Spleen (tissue), 7 donors: ENCODE results near the genes RPS10, SPDEF and TAF11.

DNA sequence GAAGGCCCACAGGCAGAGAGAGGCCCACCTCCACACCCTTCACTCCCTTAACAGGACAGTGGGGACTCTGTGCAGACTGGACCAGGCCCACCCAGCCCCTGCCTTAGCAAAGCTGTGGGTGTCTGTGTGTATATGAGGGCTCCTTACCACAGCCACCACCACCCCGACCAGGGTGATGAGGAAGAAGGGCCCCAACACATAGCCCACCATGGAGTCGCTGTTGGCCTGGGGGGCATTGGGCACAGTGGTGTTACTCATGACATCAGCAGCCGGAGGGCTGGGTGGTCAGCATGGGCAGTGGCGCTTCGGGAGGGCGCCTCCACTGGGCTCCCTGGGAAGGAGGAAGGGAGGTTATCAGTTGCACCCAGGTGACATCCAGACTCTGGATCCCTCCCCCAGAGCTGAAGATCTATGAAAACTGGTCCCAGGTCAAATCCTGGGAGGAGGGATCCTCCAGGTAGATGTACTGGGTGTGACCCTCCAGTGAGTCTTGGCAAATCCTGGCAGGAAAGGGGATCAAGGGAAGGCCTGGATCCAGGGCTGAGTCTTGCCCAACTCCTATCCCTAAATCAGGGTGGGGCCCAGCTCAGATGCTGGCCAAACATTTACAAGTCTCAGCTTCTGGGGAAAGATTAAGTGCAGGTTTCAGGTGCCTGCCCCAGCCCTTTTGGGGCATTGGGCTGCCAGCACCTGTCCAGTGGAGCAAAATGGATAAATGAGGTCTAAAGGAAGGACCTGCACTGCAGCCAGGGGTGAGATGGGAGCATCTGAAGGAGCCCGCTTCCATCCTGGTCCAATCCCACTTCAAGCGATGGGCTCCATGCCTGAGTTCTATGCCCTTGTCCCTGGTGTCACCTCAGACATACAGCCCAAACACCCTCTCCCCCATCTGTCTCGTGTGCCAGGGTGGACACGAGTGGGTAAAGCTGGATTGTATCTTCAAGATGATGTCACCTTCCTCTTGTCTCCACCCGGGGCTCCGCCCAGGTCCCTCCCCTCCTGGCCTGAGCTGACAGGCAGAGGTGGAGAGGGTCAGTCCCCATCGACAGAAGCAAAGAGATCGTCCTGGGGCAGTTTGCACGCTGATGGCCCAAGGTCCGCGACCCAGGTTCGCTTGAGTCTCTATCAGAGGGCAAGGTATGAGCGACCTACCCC lies 895 bp downstream of the SMIM29 start:
- PRO-cap, 4 experiments = peak in 4 of 4 experiments; most common plus-strand start position 1,015 of the sequence (in 2)
- RAMPAGE, long total RNA, 4 experiments = start-site peak on the plus strand in 2 of 4 experiments, centred at positions 998 to 1,005 of the sequence, 10 to 19 reads per replicate

GRCh38 chr6:34298842-34299146 lies 50.0 kb upstream of the SMIM29 start:
- PRO-cap, 4 experiments = no peak in any of the 4 experiments
- RAMPAGE, long total RNA, 4 experiments = no peak in any of the 4 experiments

- PRO-cap, 4 experiments = peak in 4 of 4 experiments; most common plus-strand start chr6:34426212 (in 3); most common minus-strand start chr6:34426062 (in 3)
- RAMPAGE, long total RNA, 4 experiments = start-site peak on the minus strand in 4 of 4 experiments, at chr6:34426037-34426074 at its widest, 2,240 to 3,089 reads per replicate
Observed at GRCh38 chr6:34425943-34426321, at the start of gene RPS10. RPS10 (minus strand) TSS chr6:34426069.

GRCh38 chr6:34484781-34485231 lies 18.9 kb downstream of the PACSIN1 start:
- PRO-cap, 4 experiments = no peak in any of the 4 experiments
- RAMPAGE, long total RNA, 4 experiments = start-site peak on the plus strand in 2 of 4 experiments, at chr6:34485032-34485119 at its widest, 10 to 14 reads per replicate

- PRO-cap, 4 experiments = no peak in any of the 4 experiments
- RAMPAGE, long total RNA, 4 experiments = no peak in any of the 4 experiments
Observed at GRCh38 chr6:34555830-34556530, at the start of gene SPDEF. SPDEF (minus strand) TSS chr6:34556329.

DNA sequence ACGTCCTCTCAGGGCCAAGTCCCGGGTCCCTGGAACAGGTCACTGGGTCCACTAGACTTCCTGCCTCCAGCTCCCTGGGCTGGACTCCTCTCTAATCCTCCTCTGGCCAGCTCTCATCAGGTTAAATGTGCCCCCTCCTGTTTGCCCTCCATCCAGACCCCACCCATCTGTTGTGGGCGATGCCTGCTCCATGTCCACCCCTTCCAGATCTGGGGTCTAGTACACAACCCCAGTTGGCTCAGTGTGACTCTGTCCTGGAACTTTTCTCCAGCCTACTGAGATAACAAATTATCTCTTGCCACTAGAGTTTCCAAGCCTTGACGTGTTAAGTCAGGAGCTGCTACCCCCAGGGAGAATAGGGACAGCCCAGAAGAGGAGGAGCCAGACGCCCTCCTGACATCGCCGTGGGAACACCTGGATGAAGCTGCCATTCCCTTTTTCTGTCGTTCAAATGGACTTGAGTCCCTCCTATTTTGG lies 3.7 kb upstream of the SPDEF start:
- PRO-cap, 4 experiments = no peak in any of the 4 experiments
- RAMPAGE, long total RNA, 4 experiments = no peak in any of the 4 experiments

DNA sequence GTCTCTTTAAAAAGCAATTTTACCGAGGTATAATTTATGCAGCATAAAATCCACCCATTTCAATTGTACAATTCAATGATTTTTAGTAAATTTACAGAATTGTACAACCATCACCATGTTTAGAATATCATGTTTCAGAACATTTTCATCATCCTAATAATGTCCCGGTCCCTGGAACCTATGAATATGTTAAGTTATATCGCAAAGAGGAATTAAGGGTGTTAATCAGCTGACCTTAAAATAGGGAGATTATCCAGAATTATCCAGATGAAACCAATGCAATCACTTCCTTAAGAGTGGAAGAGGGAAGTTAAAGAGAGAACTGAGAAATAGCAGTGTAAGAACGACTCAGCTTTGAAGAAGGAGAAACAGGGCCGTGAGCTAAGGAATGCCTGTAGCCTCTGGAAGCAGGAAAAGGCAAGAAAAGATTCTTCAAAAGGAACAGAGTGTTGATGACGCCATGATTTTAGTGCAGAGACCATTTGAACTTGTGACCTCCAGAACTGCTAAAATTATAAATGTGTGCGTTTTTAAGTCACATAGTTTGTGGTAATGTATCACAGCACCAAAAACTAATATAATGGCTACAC lies 32.8 kb downstream of the ILRUN start:
- PRO-cap, 4 experiments = peak in 2 of 4 experiments; most common plus-strand start position 357 of the sequence (in 2)
- RAMPAGE, long total RNA, 4 experiments = no peak in any of the 4 experiments

GRCh38 chr6:34667593-34668061 lies 28.9 kb downstream of the ILRUN start:
- PRO-cap, 4 experiments = no peak in any of the 4 experiments
- RAMPAGE, long total RNA, 4 experiments = no peak in any of the 4 experiments

DNA sequence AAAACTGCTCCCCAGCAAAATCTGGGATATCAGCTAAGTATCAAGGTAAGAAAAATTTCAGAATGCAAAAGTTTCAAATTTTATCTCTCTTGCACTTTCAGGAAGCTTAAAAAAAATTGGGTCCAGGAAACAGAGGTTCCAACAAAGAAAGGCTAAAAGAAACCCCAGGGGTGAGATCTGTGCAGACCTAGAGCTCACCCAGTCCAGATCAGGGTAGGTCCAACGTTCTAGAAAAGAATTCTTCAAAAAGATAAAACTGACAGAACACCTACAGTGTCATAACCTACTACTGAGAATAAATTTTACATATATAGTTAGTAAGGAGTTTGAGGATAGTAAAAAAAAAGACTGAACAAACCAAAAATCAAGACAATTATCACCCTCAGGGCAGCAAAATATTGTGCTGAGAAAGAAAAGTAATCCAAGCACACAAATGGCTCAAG lies 23.4 kb downstream of the ILRUN start:
- PRO-cap, 4 experiments = peak in 1 of 4 experiments; most common plus-strand start position 173 of the sequence (in 1)
- RAMPAGE, long total RNA, 4 experiments = no peak in any of the 4 experiments

DNA sequence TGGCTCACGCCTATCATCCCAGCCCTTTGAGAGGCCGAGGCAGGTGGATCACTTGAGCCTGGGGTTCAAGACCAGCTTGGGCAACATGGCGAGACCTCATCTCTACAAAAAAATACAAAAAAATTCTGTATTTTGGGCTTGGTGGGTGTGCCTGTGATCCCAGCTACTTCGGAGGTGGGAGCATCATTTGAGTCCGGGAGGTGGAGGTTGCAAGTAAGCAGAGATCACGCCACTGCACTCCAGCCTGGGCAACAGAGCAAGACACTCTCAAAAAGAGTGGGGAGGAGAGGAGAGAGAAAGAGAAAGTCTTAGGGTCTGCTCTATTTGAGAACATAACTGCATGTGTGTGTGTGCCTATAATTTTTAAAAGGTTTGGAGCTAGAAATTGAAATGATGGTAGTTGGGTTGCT lies 14.8 kb upstream of the BLTP3A start:
- PRO-cap, 4 experiments = no peak in any of the 4 experiments
- RAMPAGE, long total RNA, 4 experiments = no peak in any of the 4 experiments

DNA sequence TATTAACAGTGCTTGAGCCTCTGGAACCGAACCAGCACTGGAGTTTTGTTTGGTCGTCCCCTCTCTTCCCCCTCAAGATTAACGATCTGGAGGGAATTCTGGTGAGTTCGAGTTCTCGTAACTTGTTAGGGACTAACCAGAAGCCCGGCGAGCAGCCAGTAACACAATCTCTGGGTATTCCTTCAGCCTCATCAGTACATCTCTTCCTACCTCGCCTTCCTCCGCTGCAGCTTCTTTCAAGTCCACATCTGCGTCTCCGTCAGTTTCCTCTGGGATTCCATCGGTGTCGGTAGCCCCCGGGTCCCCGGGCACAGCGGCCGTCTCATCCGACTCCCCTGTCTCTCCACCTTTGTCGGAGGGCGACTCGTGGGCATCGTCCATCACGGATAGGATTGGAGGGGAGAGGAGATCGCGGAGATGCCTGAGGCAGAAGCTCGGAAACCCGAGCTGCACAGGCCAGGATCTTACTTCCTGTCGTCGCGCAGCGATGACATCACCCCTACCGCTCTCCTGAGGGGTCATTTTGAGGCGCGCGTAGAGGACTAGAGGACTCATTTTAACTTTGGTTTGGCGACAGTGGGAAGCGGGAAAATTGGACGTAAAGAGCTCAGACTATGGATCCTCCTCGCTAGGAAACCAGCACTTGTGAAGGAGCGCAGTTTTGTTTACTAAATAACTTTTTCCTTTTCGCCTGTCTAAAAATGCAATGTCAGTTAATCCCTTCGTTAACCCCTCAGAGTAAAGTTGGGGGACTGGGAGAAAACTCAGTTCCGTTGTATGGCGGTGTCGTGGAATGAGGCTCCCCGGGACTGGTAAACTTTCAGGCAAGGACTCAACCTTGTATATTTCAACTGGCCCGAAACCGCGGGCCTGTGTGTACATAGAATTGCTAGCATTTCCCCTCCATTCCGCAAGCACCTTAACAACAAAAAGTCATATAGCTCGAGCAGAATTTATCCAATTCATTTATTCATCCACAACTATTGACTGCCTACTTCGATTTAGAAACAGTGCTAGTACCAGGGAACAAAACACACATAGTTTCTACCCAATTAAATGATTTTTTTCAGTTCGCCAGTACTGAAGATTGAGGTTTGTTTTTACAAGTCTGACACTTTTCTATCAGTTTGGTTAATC lies at the start of gene TAF11:
TSS of gene TAF11 (minus strand) at position 466 of the 1,137 bp plus-strand sequence.
- PRO-cap, 4 experiments = peak in 4 of 4 experiments; most common plus-strand start position 521 of the sequence (in 4); most common minus-strand start position 449 of the sequence (in 3)
- RAMPAGE, long total RNA, 4 experiments = start-site peak on the minus strand in 4 of 4 experiments, centred at positions 424 to 438 of the sequence, 229 to 642 reads per replicate

DNA sequence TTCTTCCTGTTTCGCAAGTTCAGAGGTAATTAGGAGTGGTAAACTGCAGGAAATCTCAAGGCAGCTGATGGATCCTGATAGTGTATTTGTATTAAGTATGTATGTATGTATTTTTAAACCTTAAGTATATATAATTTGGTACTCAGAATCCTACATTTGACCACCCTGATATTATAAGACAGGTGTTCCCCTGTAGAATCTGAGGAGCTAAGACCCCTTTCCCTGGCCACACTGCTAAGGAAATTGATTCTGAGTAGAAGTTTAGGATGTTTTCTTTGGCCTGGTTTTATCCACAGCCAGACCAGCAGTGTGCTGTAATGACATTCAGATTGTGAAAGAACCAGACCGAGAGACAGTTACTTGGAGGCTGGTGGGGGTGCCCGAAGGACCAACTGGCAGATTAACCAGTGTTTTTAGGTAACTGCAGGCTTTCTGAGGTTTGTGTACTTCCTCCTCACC lies 94.0 kb downstream of the TCP11 start:
- PRO-cap, 4 experiments = no peak in any of the 4 experiments
- RAMPAGE, long total RNA, 4 experiments = no peak in any of the 4 experiments

DNA sequence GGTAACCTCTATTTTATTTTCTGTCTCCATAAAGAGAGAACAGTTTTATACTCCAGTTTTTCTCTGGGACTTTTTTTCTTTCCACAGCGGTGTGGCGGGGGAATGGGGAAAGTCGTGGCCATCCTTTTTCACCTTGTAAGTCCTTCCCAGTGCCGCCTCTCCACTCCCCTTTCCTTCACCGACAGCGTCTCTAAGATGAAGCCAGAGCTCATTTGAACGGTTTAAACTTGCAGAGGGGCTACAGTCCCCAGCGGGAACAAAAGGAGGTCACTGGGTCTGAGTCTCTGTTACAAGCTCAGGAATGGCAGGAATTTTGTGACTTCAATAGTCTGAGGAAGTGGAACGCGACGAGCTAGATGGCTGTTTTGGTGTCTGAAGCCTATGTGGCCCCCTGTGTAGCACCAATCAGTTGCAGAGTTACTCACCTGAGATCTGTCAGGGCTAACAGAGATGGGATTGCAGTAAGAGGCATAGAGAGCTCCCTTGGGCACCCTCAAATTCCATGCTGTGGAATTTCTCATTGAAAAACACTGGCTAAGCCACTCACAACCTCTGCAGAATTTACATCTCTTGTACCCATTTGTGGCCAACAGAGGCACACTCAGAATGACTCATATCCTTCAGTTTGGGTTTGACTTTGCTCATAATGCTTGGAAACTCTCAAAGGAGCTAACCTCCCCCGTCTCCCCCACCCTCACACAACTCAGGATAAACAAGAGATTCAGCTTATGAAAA lies 7.0 kb upstream of the TCP11 start:
- PRO-cap, 4 experiments = no peak in any of the 4 experiments
- RAMPAGE, long total RNA, 4 experiments = no peak in any of the 4 experiments

GRCh38 chr6:35161968-35162594 lies 20.9 kb upstream of the TCP11 start:
- PRO-cap, 4 experiments = no peak in any of the 4 experiments
- RAMPAGE, long total RNA, 4 experiments = no peak in any of the 4 experiments

GRCh38 chr6:35214814-35216203 lies 1.6 kb downstream of the SCUBE3 start:
- PRO-cap, 4 experiments = no peak in any of the 4 experiments
- RAMPAGE, long total RNA, 4 experiments = no peak in any of the 4 experiments

GRCh38 chr6:35317604-35318050 lies 20.0 kb downstream of the DEF6 start:
- PRO-cap, 4 experiments = no peak in any of the 4 experiments
- RAMPAGE, long total RNA, 4 experiments = no peak in any of the 4 experiments

DNA sequence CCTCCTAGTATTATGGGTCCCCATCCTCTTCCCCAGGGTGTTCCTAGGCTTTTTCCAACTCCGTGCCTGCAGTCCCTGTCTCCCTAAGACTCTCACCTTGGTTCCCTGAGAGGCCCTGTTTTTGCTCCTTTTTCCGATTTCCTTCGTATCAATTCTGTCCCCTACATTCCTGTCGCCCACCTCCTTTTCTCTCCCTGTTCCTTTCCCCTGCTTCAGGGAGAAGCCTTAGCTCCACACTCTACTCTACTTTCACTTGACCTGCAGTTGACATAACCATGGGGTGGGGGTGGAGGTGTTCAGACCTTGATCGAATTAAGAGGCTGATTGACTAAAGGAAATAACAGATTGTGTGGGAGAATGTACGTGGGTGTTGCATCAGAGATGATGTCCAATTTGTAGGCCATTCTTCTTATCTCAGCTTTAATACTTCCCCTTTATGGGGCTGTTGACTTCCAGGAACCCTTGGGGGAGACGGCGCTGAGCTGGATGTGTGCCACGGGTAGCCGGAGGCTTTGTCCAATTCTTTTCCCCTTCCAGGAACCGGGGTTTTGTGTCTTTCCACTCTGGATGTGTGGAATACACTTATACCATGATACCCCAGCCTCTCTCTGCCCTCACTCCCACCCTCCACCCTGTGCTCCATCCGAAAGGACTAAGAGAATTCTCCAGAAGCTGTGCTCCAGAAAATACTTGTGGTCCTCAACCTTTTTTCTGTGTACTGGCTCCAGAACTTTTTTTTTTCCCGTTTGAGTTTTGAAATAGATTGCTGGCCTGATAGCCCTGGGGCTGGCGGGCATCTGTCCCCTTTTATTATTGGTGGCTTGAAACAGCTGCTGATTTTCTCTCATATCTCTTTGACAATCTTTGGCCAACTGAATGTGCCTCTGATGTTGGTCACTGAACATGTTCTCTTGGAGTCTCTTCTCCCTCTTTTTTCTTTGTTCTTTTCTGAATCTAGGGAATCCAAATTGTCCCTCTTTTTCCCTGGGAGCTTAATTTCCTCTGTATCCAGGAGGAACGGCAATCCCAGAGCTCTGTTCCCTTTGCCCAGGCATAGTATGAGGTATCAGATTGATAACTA lies 1.2 kb downstream of the PPARD start:
- PRO-cap, 4 experiments = peak in 2 of 4 experiments; most common plus-strand start position 455 of the sequence (in 2); most common minus-strand start position 199 of the sequence (in 1)
- RAMPAGE, long total RNA, 4 experiments = no peak in any of the 4 experiments

- PRO-cap, 4 experiments = no peak in any of the 4 experiments
- RAMPAGE, long total RNA, 4 experiments = no peak in any of the 4 experiments
Observed at GRCh38 chr6:35359912-35360807, 17.8 kb downstream of the PPARD start.

GRCh38 chr6:35394076-35394408 lies 51.7 kb downstream of the PPARD start:
- PRO-cap, 4 experiments = peak in 1 of 4 experiments; most common plus-strand start chr6:35394260 (in 1); most common minus-strand start chr6:35394203 (in 1)
- RAMPAGE, long total RNA, 4 experiments = no peak in any of the 4 experiments

DNA sequence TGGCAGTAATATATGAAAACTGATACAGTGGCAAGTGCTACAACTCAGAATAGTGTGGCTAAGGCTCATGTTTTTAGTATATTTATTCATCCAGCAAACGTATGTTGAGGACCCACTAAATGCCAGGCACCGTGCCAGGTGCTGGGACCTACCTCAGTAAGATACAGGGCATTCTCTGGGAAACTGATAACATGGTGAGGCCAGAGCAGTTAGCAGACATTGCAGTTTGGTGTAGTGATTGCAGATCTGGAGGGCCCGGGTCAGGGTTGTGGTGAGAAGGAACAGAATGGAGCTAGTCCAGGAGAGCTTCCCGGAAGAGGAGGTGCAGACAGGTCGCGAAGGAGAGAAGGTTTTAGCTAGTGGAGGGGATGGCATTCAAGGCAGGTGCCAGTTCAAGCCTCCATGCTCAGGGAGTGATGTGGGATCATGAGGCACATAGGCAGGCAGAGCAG lies 48.6 kb upstream of the FANCE start:
- PRO-cap, 4 experiments = no peak in any of the 4 experiments
- RAMPAGE, long total RNA, 4 experiments = no peak in any of the 4 experiments